Skin of body (tissue), 2 donors: ENCODE measurements around a stretch of chr1.

DNA sequence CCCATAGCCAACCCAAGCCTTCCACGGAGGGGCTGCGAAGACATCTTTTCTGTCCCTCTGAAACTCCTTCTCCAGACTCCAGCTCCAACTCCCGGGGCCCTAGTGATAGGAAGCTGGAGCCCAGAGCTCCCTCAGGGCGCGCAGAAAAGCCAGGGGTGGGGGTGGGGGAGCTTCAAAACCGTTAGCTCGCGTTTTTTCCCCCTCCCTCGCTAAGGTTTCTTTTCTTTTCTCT, 7.2 kb downstream of the CDKN2C start:
- RAMPAGE, long total RNA = no peak

- RAMPAGE, long total RNA = no peak
Measured at GRCh38 chr1:51210299-51210664, 25.8 kb upstream of the RNF11 start.

DNA sequence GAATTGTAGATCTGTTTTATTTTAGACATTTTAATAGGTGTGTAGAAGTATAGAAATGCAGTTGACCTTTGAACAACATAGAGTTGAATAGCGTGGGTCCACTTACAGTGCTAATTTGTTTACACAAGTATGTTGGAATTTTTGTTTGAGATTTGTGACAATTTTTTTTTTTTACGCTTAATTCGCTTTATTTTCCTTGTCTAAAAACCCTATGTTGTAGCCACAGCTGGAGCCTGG, 14.2 kb downstream of the RNF11 start:
- RAMPAGE, long total RNA = no peak

- RAMPAGE, long total RNA = no peak
Measured at GRCh38 chr1:51288556-51288970, 41.8 kb downstream of the TTC39A start.

- RAMPAGE, long total RNA = no peak
Measured at GRCh38 chr1:51298392-51298922, 31.9 kb downstream of the TTC39A start.

DNA sequence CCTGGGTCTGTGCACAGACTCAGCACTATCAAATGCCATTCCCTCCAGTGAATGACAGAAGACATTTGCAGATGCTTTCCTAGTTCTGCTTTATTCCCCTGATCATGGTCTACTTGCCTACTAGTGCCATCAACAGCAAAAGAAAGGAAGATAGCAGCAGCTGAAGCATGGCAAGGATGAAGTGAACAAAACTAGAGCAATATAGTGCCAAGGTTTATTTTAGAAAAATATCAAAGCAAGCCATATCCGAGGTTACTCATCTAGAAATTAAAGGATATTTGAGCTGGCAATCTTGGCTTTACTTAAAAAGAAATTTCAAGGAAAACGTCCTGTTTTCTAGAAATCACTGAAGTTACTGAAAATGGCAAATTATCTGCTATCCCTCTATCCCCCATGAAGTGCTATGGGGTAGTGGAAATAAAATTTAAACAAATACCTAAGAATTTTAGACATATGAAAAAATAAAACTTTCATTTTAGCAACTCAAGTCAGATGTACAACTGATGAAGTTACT, 85.9 kb upstream of the TTC39A start:
- RAMPAGE, long total RNA = no peak

DNA sequence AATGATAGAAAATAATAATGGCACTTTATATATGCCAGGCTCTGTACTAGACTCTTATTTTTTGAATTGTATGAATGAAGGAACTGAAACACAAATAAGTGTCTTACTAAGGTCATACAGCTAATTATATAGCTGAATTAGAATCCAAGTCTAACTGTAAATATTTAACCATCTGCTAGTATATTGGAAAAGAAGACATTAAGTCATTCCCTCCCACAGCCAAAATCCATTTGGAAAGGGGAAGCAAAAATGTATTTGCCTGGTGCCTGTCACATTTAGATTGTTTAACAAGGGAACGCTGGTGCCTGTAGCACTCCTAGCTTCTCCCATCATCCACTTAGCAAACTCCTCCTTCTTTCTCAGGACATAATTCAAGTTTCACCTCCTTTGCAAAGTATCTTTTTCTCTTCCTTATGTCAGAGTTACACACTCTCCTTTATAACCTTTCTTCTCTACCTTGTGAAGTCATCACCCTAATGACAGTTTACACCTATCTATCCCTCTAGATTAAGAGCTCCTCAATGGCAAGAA, 661 bp upstream of the EPS15 start:
- RAMPAGE, long total RNA = no peak

DNA sequence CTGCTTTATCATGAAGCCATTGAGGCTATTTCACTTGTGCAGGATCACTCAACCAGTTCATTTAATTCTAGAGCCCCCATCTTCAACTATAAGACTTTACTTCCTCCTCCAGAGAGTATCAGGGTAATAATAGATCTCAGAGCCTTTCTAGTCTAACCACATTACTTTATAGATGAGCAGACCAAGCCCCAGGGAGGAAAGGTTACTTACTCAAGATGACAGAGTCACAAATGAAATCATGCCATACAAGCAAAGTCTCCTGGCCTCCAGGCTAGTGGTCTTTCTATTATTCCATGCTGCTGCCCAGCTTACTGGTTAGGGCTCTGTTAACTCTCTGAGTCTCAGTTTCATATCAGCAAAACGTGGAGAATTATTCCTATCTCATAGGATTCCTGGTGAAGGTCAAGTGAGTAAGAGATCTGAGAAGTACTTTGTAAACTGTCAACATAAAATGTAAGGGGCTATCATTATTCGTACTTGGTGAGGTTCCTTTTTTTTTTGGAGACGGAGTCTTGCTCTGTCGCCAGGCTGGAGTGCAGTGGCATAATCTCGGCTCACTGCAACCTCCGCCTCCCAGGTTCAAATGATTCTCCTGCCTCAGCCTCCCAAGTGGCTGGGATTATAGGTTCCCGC, 46.4 kb upstream of the OSBPL9 start:
- RAMPAGE, long total RNA = no peak

- RAMPAGE, long total RNA = no peak
Measured at GRCh38 chr1:51622199-51623136, 5.6 kb downstream of the OSBPL9 start.

DNA sequence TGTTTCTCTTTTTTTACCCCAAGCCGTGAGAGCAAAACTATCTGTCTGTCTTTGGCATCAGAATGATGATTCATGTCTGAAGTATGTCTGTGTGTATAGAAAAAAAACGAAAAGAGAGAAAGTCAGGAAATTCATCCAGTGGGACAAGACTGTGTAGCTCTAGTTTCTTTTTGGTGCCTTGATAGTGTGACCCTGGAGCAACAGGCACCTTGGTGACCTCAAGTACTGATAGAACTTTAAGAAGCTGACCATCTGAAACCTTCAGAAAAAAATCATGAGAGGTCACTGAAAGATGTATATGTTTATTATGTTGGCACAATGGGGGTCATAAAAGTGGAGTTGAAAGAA, 44.4 kb downstream of the OSBPL9 start:
- RAMPAGE, long total RNA = no peak

- RAMPAGE, long total RNA = no peak
Measured at GRCh38 chr1:51687475-51687973, 70.6 kb downstream of the OSBPL9 start.

GRCh38 chr1:51729729-51730556, 113.1 kb downstream of the OSBPL9 start:
- RAMPAGE, long total RNA = no peak

- RAMPAGE, long total RNA = no peak
Measured at GRCh38 chr1:51792959-51793933, 85.3 kb downstream of the NRDC start.

- RAMPAGE, long total RNA = no peak
Measured at GRCh38 chr1:52028883-52029239, 4.7 kb downstream of the KTI12 start.

GRCh38 chr1:52358995-52359344, 7.0 kb downstream of the CC2D1B start:
- RAMPAGE, long total RNA = no peak

- RAMPAGE, long total RNA = no peak
Measured at GRCh38 chr1:52403482-52404269, 547 bp downstream of the ORC1 start.

DNA sequence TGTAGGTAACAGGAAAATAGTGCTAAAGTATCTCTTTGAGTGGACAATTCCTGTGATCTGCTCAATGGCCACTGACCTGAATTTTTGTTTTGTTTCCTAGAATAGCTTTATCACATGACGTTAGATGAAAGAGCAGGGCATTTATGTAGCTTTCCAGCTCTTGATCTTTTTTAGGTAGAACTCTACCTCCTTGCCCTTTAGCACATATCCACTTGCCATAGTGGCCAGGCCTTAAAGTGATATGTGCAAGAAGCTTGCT, 13.8 kb downstream of the ZYG11B start:
- RAMPAGE, long total RNA = no peak

GRCh38 chr1:53094573-53095243, 32.7 kb downstream of the PODN start:
- RAMPAGE, long total RNA = no peak

DNA sequence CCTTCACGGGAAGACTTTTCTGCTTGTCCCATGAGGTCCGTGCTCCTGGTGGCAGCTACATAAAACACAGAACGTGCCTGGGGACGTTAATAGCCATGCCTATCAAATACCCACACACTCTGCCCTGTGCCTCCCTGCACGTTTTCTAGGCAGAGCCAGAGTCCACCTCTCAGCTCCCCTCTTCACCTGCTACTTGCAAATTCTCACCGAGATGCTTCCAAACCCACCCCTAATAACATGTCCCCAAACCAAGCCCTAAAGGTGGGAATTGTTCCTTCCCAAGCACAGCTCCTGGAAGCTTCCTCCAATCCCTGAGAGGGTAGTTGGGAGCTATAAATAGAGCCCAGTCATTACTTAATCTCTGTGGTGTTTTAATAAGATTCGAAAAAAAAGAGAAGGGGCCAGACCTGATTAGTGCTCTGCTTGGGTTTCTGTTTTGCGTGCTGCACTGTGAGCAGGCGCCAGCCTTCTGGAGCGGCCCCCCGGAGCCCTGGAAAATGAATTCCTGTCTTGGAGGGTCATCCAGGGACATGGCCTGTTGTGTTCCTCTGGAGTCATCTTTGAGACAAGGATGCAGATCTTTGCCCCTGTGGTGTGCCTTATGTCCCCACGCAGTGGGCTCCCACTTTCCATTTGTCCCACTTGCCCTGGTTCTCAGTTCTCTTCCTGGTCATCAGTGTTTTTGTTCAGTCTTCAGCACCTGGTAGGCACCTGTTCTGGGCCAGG, 33.3 kb downstream of the SLC1A7 start:
- RAMPAGE, long total RNA = no peak

GRCh38 chr1:53198419-53198916, 1.8 kb downstream of the CPT2 start:
- RAMPAGE, long total RNA = no peak